Measurements from ENCODE around the genes ANKRD13A and VPS29.

DNA sequence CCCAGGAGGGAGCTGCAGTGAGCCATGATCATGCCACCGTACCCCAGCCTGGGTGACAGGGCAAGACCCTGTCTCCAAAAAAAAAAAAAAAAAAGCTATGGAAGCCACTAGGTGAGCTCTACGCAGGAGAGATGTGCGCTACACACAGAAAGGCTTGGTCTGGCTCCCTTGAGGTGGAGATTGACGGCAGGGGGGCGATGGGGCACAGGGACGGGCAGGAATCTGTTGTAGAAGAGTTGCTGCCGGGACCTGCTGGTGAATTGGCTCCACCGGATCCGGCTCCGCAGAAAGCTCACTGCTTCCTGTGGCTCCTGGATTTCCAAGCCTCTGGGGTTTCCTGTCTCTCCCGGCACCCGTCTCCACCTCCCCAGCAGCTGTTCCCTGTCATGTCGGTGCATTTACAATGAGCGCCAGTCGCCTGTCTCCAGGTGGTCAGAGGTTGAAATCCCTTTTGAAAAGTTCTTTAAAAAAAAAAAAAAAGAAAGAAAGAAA lies 20.6 kb downstream of the FAM222A start:
- RRBS: under 1% methylated on average over 3 of the region's 15 CpGs

DNA sequence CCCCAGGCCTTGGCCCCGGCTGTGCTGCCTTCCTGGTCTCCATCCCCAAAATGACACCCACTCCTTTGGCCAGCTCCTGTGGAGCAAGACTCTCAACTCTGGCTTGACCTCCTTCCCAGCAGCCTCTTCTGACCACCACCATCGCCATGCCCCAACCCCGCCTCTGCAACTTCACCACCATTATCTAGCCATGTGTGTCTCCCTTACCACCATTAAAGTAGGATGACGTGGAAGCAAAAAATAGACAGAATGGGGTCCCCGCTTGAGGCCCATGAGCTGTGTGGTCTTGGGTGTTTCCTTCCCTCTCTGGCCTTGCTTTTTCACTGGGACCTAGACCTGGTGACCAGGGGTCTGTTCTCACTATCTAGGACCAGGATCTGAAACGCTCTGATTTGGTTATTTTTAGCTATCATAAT lies 30.7 kb downstream of the FAM222A start:
- RRBS: no CpG with 5 or more reads among the region's 6 CpGs

DNA sequence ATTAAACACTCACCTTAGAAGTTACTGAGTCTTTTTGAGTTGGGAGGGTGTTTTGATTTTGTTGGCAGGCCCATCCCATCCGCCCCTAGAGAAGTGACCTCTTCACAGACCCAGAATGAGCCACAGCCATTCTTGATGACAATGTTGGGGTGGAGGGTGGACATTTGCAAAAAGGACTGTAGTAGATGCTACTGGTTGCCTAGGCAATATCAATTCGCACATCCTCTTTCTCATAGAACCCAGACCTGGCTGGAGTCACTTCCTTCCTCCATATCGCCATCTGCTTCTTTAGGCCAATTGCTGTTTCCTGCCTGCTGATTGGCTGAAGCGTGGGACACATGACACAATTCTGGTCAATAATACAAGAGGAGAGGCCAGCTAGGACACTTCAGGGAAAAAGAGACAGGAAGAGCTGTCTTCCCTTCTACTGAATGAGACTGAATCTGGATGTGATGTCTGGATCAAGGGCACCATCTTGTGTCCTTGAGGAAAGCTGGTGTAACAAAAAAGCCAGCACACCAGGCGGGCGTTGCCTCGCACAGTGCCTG lies 53.9 kb downstream of the TRPV4 start:
- RRBS: no CpG with 5 or more reads among the region's 7 CpGs

DNA sequence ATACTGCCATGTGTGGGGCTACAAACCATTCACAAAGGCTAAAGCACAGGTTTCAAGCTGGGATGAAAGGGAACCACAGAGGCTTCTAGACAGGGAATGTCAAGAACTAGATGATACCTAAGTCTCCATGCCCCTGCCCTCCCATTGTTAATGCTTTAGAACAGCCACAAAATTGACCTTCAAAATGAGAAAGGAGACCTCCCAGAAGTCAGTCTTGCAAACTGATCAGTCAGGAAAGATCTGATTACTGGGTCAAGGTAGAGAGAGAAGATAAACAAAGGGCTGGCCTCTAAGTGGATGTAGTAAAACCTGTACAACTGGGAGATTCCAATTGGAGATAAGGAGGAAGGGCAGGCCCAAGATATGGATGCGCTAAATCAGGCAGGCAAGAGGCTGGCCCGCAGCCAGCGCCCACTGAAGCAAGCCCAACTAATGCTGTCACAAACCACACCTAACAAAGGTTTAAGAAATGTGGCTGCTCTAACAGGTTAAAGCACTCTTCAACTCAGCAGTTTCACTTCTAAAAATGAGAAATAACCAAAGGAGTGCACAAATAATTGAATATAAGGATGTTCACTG lies 4.9 kb downstream of the GLTP start:
- RRBS: no CpG with 5 or more reads among the region's 3 CpGs

GRCh38 chr12:109900739-109901354 lies 773 bp downstream of the TCHP start:
- RRBS: no CpG with 5 or more reads among the region's 15 CpGs

DNA sequence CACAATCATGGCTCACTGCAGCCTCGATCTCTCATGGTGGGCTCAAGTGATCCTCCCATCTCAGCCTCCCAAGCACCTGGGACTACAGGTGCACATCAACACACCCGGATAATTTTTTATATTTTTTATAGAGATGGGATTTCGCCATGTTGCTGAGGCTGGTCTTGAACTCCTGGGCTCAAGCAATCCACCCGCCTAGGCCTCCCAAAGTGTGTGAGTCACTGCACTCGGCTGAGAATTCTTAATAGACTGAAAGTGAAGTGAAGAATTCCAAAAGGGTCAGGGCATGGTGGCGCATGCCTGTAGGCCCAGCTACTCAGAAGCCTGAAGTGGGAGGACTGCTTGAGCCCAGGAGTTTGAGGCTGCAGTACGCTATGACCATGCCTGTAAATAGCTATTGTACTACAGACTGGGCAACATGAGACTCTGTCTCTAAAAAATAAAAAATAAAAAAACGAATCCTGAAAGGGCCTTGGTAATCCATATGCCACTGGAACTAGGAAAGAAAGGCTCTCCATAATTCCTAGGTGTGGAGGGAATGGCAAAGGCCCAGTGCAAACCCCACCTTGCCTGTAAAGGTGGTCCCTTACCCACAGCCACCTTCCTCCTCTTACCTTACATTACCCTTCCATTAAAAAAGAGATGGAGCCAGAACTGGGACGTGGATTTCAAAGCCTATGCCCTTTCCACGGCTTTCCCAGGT lies 43.8 kb downstream of the TCHP start:
- RRBS: no CpG with 5 or more reads among the region's 10 CpGs

- RRBS: no CpG with 5 or more reads among the region's 10 CpGs
Observed at GRCh38 chr12:109983271-109984145, 12.7 kb downstream of the GIT2 start.

DNA sequence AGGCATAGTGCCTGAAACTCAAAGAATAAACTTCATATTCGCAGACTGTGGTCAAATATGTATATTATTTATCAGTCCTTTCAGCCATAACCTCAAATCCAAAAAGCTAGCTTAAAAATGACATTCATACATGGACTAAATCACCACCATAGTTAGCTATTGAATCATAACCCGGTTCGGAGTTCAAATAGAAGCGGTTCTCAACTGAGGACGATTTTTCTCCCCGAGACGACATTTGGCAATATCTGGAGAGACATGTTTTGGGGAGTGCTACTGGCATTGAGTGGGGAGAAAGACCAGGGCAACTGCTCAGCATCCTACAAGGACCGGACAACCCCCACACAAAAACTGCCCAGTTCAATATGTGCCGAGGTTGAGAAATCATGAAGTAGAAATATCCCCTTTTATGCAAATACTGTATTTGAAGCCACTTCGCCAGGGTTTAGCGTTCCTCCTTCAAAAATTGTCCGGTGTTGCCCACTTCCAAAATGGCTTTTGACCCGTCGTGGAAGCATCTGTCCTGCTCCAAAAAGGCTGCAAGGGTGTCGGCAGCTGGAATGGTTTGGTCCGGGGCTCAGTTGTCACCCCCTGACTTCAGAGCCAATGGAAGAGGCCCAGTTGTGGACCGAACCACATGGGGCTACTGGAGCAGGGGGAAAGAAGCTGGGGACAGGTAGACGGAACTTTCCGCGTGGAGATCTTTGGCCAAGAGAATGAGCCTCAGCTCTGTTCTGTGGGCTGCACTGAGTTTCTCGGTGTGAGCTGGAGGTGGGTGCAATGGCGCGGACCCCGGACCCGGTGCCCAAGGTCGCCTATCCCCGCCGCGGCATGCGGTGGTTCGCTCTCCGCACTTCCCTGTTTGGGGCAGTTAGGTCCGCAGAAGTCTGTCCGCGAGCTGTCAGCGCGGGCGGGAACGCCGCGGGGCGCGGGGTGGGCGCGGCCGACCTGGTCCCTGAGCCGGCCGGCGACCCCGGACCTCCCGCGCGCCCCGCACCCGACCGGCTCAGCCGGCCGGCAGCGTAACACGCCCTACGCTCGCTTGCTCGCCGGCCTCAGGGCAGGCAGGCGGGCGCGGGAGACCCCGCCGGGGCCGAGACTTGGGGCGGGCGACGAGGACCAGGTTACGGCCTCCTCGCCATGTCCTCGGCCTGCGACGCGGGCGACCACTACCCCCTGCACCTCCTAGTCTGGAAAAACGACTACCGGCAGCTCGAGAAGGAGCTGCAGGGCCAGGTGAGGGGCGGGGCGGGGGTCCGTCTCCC lies at the start of gene ANKRD13A:
ANKRD13A (plus strand) TSS at position 879 of the 1,262 bp plus-strand sequence.
- RRBS: under 1% methylated on average over 17 of the region's 86 CpGs

DNA sequence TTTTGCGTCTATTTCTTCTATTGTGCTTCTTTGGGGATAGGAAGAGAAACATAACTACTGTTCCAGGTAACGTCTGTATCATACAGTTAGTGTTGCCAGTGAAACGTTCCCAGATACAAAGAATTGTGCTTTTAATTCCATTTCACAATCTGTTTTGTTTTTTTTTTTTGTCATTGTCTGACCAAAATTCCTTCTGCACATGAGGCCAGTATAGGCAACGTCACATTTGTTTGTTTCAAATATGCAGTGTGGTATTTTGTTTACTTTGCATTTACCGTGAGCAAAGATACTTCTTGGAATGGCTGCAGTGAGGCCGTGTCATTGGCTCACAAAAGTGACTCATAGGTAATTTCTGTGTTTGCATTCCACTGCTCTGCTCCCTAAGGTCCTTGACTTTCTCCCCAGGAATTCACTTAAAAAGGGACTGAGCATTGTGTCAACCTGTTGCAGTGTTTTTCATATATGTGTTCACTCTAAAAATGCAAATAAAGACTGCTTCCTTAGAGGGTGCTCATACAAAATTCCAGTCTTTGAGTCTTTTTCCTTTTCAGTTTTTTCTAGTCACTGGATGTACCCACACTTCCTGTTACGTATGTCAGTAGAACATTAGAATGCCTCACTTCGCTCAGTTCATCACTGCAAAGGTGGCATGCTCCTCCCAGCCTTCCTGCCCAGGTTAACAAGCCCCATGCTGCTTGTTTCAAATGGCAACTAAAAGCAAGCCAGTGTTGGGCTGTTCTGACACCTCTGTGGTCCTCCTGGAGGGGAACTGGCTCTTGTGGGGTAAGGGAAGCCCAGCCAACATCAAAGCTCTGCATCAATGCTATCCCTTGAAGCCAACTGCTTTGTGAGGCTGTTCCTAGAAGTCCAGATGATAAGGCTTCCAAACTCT lies 9.2 kb downstream of the C12orf76 start:
- RRBS: no CpG with 5 or more reads among the region's 8 CpGs

DNA sequence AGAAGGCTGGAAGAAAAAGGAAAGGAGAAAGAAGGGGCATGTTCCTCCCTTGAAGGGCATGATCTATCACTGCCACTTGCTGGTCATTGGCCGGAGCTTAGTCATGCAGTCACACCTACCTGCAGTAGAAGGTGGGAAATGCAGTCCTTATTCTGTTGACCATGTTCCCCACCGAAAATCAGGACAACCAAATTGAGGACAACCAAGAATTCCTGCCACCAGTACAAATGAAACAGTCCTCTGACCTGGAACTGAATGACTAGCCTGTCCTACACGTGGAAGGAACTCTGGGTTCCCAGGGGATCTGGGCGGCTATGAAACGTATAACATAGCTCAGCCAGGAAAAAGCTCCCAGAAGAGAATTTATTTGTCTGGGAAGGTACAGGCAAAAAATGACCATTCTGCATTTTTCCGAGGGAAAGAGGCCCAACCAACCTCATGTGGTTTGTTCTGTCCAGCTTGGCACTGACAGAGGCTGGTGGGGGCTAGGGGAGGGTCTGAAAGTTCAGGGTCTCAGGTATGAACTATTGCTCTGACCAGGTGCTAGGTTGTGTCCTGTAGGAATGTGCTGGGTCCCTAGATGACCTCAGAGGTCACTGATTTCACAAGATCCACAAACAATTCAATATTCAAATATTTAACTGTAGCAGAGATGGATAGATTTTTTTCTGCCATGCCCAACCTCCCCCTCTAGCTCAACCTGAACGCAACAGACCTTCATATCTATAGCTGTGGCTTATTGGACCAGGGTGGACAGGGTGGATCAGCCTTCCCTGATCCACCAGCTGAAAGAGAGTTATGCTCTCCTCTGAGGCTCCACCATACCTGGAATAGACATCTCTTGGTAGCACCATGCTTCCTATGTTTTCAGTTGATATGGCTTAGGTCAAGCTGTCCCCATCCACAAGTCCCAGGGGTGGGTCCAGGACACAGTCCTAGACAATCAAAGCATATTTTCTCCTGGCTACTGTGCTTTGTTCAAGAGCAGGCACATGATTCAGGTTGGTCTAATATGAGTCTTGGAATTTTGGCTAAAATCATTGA lies 33.0 kb upstream of the IFT81 start:
- RRBS: no CpG with 5 or more reads among the region's 7 CpGs

DNA sequence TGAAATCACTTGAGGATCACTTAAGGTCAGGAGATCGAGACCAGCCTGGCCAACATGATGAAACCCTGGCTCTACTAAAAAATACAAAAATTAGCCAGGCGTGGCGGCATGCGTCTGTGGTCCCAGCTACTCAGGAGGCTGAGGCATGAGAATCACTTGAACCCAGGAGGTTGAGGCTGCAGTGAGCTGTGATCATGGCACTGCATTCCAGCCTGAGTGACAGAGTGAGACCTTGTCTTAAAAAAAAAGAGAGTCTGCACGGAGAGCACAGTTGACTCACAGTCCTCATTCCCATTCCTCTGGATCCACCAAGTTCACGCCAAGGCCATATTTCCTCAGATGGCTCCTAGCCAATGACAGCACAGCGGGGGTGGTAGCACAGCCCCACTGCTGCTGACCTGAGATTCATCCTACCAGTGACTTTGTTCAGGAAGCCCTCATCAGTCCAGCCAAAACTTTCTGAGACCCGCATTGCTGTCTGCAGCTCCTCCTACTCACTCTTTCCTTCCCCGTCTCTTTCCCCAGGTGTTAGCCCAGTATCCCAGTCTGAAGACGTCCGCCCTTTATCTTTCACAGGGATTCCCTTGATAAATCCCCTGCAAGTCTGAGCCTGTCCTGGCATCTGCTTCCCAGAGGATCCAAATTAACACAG lies 16.4 kb upstream of the IFT81 start:
- RRBS: no CpG with 5 or more reads among the region's 11 CpGs

GRCh38 chr12:110282925-110284216 lies 2.3 kb downstream of the ATP2A2 start:
- RRBS: no CpG with 5 or more reads among the region's 8 CpGs

DNA sequence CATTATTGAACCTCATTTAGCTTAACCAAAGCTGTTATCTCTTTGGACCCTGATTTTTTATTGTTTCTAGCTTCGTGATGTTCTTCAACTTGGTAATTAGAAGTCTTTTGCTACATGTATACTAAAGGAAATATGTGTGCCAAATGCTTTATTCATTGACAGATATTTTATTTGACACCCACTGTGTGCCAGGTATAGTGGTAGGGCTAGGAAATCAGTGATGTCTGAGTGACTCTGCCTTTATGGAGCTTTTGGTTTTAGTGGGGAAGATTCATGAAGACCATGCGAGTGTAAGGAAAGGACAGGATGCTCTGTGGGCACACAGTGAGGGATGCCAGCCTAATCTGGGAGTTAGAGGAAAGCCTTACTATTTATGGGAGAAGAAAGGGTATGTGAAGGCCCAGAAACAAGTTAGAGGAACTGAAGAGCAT lies 35.4 kb downstream of the ATP2A2 start:
- RRBS: no CpG with 5 or more reads among the region's 2 CpGs

DNA sequence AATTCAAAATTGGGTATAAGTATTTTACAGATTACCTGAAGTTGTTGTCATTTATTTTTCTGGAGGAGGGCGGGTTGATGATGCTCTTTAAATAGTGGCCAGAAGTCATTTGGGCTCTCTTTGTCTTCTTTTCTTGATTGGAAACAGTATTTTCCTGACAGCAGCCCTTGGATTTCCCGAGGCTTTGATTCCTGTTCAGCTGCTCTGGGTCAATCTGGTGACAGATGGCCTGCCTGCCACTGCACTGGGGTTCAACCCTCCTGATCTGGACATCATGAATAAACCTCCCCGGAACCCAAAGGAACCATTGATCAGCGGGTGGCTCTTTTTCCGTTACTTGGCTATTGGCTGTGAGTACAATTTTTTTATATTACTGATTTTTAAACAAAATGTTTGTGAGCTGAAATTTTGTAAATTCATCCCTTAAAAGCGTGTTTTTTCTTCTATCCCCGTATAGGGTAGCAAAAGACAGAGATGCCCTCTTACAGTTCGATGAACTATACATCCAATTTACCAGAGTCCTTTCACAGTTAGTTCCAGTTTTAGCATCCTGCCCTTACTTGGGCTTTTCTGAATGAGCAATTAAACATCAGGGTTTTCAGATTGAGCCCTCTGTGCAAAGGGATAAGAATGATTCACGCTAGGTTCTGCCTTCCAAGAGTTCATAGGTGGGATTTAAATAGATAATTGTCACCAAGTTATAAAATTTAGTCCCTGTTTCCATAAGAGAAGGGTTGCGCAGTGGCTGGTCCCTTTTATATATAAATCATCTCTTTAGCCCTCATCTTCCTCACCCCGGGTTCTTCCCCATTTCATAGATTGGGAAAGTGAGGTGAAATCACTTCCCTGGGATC lies 60.2 kb downstream of the ANAPC7 start:
- RRBS: no CpG with 5 or more reads among the region's 11 CpGs

DNA sequence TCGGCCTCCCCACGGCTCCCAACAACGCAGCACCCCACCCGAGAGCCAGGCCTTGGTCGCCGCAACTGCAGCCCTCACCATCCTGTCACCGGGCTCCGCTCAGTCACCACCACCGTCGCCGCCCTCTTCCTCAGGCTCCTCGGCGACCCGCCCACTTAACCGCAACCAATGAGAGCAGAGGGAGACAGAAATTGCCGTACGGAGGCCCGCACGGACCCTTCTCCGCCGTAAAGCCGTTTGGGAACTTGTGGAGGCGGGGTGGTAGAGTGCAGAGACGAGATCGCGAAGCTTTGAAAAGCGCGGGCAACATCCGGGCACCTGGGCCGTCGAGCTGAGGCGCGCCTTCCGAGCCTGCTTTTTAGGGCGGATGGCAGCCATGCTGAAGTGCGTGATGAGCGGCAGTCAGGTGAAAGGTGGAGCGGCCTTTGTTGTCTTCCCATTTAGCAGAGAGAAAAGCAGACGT lies at the start of gene VPS29:
VPS29 (minus strand) TSS at position 141 of the 463 bp plus-strand sequence.
- RRBS: no CpG with 5 or more reads among the region's 39 CpGs

GRCh38 chr12:110534384-110535195 lies 32.5 kb downstream of the RAD9B start:
- RRBS: no CpG with 5 or more reads among the region's 9 CpGs

- RRBS: no CpG with 5 or more reads among the region's 6 CpGs
Observed at GRCh38 chr12:110546594-110547008, 36.5 kb downstream of the PPTC7 start.

DNA sequence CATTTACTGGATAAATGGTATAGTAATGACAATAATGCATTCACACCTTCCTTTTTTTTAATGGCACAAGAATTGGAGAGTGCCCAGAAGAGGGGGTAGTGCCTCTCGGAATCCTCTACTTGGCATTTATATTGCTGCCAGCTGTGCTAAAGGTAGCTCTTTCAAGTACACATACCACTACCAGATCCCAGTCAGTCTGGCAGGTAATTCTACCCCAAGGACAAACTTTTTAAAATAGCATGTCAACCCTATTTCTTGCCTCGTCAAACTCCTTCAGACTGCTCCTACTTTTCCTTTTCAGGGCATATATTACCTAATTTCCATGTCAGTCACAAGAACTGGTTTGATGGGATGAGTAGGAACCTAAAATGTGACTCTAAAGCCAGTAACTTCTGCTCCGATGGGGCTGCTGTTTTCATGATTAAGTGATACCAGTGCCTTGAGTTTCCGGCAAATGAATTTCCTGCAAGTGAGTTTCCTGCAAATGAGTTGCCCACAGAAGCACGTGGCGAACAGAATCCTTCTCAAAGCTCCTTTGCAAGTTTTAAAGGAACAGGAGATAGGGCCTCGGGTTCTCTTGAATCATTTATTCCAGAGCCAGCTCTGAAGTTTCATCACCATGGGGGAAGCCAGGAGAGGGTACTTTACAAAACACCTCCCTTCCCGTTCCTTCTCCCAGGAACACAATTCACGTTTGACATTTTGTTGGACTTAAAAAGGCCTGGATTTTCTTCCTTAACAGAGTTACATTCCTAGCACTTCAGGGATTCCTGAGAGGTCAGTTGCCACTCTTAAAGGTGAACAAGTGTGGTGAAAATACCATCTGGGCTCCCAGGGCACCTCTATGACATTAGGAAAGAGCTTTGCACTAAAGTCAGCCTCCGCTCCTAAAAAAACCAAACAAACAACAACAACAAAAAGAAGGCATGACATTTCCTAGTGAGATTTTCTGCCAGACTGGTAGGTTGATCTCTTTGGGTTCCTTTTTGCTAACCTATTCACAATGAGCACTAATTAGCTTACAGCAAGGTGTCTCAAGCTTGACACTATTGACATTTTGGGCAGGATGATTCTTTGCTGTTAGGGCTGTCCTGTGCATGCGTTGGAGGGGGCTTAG lies 2.2 kb upstream of the PPTC7 start:
- RRBS: no CpG with 5 or more reads among the region's 11 CpGs

DNA sequence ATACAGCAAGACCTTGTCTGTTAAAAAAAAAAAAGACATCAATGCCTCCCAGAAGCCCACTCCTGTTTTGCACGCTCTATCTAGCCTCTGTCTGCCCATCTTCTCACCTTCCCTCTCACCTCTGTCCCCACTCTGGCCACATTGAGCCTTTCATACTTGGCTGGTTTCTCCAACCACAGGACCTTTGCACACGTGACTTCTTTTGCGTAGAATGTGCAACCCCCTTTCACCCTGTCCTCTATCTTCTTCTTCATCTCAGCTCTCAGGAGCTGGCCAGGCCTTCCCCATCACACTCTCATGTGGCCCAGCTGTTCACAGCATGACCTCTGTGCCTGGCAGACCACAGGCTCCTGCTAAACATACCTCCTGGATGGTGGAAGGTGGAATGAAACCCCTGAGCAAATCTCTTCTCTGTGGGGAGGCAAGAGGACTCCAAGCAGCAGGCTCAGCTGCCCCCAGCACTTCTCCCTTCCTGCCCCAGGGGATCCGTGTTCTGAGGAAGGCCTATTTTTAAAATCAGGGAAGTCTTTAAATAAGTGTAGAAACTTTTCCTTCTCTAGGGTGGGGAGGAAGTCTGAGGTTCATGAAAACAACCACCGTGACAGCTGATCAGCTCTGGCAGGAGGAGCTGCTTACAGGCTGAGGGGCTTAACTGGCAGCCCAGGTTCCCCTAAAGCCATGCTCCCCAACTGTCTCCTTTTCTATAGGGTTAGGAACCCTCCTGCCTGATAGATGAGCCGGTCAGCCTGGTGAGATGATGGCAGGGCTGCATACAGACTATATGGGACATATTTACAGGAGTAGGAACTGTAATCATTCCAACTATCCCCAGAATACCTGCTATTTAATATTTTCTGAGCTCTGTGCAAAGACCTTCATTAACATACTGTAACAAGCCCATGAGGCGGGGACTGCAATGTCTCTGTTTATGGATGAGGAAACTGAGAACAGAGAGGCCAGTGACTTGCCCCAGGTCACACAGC lies 11.4 kb downstream of the HVCN1 start:
- RRBS: no CpG with 5 or more reads among the region's 7 CpGs

DNA sequence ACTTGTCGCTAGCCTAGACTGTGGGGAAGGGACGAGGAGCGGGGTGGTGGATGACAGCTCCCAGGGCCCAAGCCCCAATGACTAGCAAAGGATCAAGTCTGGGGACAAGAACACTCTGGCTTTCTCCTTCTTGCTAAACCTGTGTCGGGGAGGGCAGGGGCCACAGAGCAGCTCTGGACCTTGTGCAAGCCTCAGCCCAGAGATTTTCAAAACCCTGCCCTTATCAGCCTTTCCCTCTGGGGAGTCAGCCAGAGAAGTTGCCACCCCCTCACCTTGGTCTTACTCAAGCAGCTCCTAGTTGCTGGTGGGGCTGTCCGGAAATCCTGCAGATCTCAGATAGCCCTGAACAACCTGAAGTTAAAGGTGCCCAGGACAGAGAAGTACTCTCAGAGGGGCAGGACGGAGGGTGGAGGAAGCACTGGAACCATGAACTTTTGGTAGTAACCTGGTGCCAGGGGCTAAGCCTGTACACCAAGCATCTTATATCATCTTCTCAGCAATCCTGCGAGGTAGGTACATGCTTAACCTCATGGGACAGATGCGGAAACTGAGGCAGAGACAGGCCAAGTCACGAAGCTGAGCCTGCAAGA lies 1.1 kb downstream of the HVCN1 start:
- RRBS: no CpG with 5 or more reads among the region's 9 CpGs